ENCODE measurements around the gene GIP.

DNA sequence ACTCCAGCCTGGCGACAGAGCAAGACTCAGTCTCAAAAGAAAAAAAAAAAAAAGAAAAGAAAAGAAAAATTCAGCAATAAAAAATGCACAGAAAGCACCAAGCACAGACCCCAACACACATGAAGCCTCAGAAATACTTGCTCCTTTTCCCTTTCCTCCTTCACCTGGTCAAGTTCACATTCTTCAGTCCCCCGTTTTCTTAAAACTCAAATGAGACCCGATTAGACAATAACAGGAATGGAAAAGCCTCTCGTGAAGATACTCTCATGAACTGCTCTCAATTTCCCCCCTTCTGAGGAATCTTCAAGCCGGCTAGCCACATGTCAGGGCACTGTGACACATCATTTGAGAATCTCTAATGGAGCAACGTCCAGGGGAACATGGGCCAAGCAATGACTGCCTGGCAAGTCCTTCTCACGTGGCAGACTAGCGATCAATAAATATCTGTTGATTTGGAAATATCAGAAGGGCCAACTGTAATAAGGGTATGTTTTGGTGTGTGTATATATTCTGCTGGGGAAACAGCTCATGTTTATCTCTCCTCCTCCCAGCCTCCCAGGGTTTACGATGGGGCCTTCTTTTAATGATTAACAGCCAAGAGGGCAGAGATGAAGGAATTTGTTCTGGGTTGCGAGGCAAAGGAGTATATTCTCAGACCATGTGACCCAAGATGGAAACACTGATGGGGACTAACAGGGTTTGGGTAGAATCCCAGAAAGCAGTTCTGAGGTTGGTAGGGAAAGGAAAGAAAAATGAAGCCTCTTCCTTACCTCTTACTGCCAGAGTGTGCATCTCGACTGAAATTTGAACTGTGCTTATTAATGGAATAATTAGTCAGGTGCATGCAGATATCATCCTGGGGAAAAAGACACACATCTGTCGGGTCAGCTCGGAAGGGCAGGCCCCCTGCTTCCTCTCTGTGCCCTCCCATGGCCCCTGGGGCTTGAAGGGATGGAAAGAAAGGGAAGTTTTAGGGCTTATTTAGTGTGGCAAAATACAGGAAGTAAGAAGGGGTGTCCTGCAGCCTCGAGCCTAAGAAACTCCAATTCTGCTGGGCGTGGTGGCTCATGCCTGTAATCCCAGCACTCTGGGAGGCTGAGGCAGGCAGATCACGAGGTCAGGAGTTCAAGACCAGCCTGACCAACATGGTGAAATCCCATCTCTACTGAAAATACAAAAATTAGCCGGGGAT is 21.3 kb downstream of the TTLL6 start:
- PRO-cap, result no peak
- RAMPAGE, long total RNA, 3 experiments, result no peak in any of the 3 experiments

- PRO-cap, result no peak
- RAMPAGE, long total RNA, 3 experiments, result no peak in any of the 3 experiments
These were observed 5.1 kb downstream of the TTLL6 start for GRCh38 chr17:48811992-48812344.

- PRO-cap, result no peak
- RAMPAGE, long total RNA, 3 experiments, result no peak in any of the 3 experiments
These were observed 7.1 kb downstream of the CALCOCO2 start for GRCh38 chr17:48837881-48838341.

- PRO-cap, result bidirectional peak, plus-strand start at chr17:48841686, minus-strand start at chr17:48841542
- RAMPAGE, long total RNA, 3 experiments, result no peak in any of the 3 experiments
These were observed 10.6 kb downstream of the CALCOCO2 start for GRCh38 chr17:48841256-48841985.

DNA sequence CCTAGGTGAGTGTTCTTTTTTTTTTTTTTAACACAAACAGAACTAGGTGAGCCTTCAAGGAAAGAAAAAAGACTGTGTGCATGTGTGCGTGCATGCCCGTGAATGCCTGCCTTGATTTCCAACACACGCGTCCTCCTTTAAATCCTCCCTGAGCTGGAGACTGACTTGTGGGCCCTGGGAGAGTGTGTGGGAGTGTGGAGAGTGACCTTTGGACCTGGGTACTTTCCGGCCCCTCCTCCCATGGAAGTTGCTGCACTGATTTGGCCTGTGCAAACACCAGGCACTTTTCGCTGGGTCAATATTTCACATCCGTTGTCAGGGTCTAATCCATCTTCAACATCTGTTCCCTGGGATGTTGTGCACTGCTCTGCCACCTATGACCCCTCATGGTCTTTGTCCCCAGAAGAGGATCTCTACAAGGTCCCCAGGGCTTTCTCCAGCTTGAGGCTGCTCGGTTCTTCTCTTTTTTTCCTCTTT is 21.0 kb upstream of the ATP5MC1 start:
- PRO-cap, result no peak
- RAMPAGE, long total RNA, 3 experiments, result no peak in any of the 3 experiments

GRCh38 chr17:48872036-48872450 is 20.5 kb upstream of the ATP5MC1 start:
- PRO-cap, result no peak
- RAMPAGE, long total RNA, 3 experiments, result no peak in any of the 3 experiments

- PRO-cap, result no peak
- RAMPAGE, long total RNA, 3 experiments, result no peak in any of the 3 experiments
These were observed at the start of gene GIP for GRCh38 chr17:48968434-48968977. TSS of gene GIP (minus strand) at chr17:48968596.

GRCh38 chr17:48995934-48996835 is 1.0 kb upstream of the IGF2BP1 start:
- PRO-cap, result no peak
- RAMPAGE, long total RNA, 3 experiments, result no peak in any of the 3 experiments

GRCh38 chr17:49003522-49004425 is 6.6 kb downstream of the IGF2BP1 start:
- PRO-cap, result no peak
- RAMPAGE, long total RNA, 3 experiments, result no peak in any of the 3 experiments

DNA sequence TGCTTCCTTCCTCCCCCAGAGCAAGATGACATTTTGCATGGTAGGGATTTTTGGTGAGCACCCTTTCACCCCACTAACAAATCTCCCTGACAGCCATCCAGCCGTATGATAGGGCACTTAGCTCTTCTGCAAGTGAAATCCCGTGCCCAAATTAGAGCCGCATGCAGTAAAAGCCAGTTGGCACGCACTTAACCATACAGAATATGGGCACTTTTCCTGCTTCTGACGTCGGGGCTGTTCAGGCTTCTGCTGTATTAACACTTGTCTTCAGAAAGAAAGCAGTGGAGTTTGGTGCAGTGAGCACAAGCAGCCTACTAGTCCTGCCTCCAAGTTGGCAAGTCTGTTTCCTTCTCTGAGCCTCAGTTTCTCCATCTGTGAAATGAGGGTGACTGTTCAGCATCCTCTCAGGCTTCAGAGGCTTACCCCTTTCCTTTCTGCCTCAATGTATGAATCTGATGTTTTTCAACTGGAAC is 18.7 kb downstream of the IGF2BP1 start:
- PRO-cap, result no peak
- RAMPAGE, long total RNA, 3 experiments, result no peak in any of the 3 experiments

DNA sequence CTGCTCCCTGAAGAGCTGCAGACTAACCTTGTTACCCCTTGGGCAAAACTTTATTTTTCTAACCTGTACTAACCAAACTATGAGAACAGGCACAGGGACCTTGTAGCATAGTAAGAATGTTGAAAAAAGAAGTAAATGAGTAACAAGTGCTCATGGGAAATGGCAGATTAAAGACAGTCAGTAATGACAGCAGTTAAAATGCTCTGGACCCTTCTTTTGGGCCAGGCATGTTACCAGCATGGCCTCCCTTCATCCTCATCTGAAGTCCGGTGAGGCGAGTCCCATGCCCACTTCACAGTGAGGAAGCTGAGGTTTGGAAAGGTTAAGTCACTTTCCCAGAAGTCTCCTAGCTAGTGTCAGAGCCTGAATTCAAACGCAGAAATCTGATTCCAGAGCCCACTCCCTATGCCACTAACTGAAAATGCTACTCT is 1.9 kb downstream of the ABI3 start:
- PRO-cap, result no peak
- RAMPAGE, long total RNA, 3 experiments, result no peak in any of the 3 experiments

GRCh38 chr17:49298126-49299086 is 63.6 kb downstream of the ZNF652 start:
- PRO-cap, result no peak
- RAMPAGE, long total RNA, 3 experiments, result no peak in any of the 3 experiments

DNA sequence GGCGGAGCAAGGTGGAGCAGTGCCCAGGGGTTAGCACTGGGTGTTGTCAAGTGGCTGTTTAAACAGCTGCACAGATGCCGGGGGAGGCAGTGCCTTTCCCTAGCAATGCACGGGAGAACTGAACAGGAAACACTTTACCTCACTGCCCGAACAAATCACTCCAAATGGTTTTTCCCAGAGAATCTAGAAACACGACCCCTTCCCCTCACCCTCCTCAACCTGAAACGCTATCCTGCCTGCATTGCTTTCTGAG is 6.6 kb downstream of the PHB1 start:
- PRO-cap, result no peak
- RAMPAGE, long total RNA, 3 experiments, result no peak in any of the 3 experiments

DNA sequence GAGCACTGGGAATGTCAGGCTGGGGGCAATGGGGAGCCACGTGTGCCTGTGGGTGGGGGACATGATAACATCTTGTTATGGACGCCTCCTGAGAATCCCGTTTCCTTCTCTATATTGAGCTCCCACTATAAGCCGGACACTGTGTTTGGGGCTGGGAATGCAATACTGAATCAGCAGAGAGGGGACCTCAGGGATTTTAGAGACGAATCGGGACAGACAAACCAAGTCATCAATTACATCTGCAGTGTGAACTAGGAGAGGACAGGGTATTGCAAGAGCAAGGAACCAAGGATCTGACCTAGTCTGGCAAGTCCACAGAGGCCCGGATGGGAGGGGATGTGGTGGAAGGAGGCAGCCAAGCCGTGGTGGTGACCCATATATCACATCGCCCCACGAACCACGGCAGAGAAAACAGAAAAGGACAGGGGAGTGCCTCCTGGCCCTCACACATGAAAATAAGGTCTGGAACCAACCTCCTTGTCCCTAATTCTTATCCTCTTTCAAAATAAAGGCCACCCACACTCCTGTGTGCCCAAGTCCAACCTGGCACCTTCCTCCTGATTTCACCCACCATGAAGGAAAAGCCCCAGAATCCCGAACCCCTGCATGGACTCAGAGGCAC is 28.1 kb upstream of the NXPH3 start:
- PRO-cap, result no peak
- RAMPAGE, long total RNA, 3 experiments, result no peak in any of the 3 experiments

DNA sequence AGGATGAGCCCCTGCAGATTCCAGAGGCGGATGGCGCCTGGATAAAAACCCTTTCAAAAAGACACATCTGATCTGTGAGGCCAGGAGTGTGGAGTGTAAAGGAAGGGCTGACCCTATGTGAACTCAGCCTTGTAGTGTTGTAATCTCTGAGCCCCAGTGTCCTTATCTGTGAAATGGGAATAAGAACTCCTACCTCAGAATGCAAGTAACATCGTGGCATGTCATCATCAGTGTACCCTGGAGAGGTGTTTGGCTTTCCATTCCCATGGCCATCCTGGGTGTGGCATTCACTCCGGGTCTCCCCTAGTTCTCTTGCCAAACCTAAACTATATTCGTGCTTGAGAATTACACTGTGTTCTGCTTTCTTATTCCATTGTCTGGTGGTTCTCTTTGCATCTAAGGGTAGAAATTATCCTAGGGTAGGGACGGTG is 1.9 kb downstream of the NXPH3 start:
- PRO-cap, result no peak
- RAMPAGE, long total RNA, 3 experiments, result no peak in any of the 3 experiments

DNA sequence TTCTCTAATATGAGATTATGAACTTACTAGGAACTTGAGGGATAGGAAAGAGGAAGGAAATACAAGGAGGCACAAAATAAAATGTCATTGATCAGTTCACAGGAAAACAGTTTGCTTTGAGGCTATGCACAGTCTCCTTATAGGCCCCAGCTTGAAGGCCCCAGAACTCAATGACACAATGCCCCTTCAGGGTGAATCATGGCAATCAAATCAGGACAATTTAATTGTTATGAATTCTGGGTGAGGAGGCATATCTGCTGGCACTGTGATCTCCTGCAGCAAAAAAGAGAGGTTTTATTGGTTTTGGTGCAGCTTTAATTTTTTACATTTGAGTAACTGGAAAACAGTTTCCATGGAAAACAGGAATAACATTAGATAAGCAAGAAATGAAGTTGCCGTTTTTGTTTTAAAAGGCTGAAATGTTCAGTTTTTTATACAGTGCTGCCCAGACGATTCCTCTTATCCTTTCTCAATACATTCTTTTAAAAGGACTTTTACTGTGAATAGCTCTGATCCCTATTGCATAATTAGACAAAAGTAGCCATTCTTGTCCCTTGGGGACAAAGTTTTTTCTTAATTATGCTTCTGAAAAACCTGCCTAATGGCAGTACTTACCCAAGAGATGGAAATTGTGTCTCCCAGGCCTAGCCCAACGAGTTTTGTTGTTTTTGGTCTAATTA is 27.4 kb downstream of the NXPH3 start:
- PRO-cap, result no peak
- RAMPAGE, long total RNA, 3 experiments, result no peak in any of the 3 experiments

- PRO-cap, result no peak
- RAMPAGE, long total RNA, 3 experiments, result no peak in any of the 3 experiments
These were observed 7.0 kb downstream of the SLC35B1 start for GRCh38 chr17:49700408-49701586.

DNA sequence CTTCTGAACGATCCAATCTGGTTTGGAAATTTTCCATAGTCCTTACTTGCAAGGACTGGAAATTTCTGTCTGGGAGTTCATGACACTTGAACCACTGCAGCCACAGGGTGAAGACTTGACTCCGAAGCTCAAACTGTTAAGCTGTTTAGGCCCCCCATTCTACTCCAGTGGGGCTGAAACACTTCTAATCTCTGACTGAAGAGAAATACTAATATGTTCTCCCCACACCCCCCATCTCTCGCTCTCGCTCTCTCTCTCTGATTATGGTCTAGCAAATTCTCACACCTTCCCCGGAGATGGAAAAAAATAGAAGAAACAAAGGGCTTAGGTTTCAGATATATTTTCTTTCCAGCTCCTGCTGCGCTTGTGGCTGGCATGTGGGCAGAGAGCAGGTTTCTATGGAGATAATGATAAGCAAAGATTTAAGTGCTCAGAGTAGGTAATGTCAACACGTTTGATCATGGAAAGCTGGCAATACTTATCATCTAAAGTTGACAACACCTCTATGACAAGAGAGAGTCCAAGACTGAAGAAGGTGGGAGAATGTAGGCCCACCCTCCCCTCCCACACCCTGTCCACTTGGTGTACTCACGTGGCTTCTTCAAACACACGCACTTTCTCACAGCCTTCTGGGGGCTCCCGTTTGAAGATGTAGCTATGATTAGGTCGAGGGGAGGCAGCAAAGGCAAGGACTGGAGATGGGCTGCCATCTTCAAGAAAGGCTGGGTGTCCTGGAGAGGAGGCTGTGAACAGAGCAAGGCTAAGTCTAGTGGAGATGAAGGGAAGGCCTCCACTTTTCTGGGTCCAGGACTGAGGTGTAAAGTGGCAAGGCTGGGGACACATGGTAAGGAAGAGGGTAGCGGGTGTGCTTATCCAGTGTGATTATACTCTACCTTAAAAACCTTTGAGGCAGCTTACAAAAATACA is 8.1 kb upstream of the SLC35B1 start:
- PRO-cap, result no peak
- RAMPAGE, long total RNA, 3 experiments, result no peak in any of the 3 experiments

DNA sequence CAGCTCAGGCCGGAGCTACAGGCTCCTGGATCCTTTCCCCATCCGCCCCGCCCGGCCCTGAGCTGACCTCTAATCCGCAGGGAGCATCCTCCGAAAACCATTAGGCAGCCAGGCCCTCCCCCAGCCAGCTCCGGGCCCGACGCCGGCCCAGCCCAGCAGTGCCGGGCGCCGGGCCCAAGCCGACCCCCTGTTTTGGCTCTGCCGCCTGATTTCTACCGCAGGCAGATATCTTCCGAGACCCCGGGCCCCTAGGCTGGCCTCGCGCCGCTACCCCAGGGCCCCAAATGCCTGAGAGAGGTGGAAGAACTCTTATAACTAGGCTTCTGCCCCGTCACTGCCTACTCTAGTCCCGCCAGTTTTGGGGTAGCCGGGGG is 42.6 kb upstream of the TAC4 start:
- PRO-cap, result no peak
- RAMPAGE, long total RNA, 3 experiments, result no peak in any of the 3 experiments

GRCh38 chr17:49901741-49902321 is 54.0 kb upstream of the TAC4 start:
- PRO-cap, result no peak
- RAMPAGE, long total RNA, 3 experiments, result no peak in any of the 3 experiments

Measured in gastrocnemius medialis (tissue), 3 donors.